Bile duct (tissue), 1 donor: ENCODE data around the genes RPL34 and CFI.

- PRO-cap = no peak
These were observed 2.1 kb downstream of the NPNT start for GRCh38 chr4:105897228-105897821.

DNA sequence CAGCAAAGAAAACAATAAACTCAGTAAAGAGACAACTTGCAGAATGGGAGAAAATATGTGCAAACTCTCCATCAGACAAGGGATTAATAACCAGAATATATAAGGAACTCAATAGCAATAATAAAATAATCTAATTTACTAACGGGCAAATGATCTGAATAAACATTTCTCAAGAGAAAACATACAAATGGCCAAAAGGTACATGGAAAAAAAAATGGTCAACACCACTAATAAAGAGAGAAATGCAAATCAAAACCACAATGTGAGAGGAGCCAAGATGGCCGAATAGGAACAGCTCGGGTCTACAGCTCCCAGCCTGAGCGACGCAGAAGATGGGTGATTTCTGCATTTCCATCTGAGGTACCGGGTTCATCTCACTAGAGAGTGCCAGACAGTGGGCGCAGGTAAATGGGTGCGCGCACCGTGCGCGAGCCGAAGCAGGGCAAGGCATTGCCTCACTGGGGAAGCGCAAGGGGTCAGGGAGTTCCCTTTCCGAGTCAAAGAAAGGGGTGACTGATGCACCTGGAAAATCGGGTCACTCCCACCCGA lies 196.2 kb downstream of the TBCK start:
- PRO-cap = no peak

- PRO-cap = bidirectional peak, plus-strand start at chr4:107825721, minus-strand start at chr4:107825587
These were observed 737 bp downstream of the SGMS2 start for GRCh38 chr4:107825451-107825886.

GRCh38 chr4:107868691-107869511 lies 44.2 kb downstream of the SGMS2 start:
- PRO-cap = no peak

GRCh38 chr4:107978532-107979083 lies 11.1 kb upstream of the HADH start:
- PRO-cap = no peak

- PRO-cap = no peak
These were observed 19.9 kb downstream of the HADH start for GRCh38 chr4:108009534-108010040.

GRCh38 chr4:108146344-108146706 lies 22.4 kb downstream of the LEF1 start:
- PRO-cap = no peak

- PRO-cap = bidirectional peak, plus-strand start at chr4:108620577, minus-strand start at chr4:108620395
These were observed at the start of gene RPL34 for GRCh38 chr4:108620142-108620750. Gene RPL34, plus strand, starts transcription at chr4:108620576.

GRCh38 chr4:109495059-109495577 lies 61.5 kb downstream of the SEC24B start:
- PRO-cap = no peak

- PRO-cap = no peak
These were observed 22.7 kb upstream of the MCUB start for GRCh38 chr4:109537296-109537742.

DNA sequence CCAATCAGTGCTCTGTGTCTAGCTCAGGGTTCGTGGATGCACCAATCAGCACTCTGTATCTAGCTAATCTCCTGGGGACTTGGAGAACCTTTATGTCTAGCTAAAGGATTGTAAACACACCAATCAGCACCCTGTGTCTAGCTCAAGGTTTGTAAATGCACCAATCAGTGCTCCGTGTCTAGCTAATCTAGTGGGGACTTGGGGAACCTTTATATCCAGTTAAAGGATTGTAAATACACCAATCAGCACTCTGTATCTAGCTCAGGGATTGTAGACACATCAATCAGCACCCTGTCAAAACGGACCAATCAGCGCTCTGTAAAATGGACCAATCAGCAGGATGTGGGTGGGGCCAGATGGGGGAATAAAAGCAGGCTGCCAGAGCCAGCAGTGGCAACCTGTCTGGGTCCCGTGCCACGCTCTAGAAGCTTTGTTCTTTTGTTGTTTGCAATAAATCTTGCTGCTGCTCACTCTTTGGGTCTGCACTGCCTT lies 2.0 kb upstream of the MCUB start:
- PRO-cap = no peak

DNA sequence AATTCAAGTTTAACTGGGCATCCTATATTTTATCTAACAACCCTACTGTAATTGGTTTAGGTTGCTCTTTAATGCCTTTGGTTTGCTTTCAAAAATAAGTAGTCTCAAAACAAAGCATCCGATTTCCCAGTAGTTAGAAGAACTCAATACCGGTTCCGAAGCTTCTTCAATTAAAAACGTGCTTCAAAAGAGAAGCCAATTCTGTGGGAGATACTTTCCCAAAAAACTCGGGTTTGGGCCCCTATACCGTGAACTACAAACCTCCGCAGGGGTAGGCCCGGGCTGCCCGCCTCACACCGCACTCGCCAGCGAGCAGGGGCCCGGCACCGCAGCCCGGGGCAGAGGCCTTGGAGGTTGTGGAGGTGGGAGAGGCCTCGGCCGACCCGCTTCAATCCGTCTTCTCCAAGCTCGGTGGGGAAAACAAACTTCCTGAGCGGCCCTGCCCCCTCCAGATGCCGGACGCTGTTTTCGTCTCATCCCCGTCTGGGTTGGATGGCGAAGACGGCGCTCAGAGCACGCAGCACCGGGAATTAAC lies 554 bp upstream of the MCUB start:
- PRO-cap = unidirectional peak, plus-strand start at position 301 of the sequence

DNA sequence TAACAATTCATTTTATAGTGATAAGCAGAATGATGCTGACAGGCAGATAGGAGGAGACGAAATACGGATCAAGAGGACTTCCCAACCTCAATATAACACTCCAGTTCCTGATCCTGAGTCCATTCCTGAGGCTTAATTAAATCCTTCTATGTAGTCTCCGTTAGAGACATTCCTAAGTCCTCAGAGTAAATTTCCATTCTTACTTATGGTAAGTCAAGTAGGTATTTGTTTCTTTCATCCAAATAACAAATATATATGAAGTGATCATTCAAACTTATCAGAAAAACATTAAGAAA lies 16.0 kb downstream of the MCUB start:
- PRO-cap = no peak

DNA sequence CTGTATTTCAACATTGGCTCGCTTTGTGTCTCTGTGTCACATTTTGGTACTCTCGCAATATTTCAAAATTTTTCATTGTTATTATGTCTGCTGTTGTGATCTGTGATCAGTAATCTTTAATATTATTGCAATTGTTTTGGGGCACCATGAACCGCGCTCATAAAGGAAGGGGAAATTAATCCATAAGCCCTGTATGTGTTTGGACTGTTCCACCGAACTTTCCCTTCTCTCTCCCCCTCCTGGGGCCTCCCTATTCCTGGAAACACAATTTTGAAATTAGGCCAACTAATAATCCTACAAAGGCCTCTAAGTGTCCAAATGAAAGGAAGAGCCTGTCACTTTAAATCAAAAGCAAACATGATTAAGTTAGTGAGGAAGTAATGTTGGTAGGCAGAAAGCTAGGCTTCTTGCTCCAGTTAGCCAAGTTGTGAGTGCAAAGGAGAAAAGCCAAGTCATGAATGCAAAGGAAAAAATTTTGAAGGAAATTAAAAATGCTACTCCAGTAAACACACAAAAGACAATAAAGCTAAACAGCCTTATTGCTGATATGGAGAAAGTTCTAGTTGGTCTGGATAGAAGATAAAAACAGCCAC lies 722 bp upstream of the CASP6 start:
- PRO-cap = no peak

DNA sequence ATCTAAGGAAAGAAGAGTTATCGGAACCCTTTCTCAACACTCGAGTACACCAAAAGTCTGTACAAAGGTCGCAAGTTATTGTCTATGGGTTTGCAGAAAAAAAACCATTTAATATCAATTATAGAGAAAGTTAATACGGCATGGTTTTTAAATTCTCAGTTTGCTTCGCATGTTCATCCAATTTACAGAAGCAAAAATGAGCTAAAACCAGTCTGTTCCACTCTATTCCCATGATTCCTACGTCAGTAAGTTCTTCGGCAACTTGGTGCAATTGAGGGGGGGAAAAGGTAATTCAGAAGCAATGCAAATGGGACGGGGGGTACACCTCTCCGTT lies 851 bp downstream of the PLA2G12A start:
- PRO-cap = no peak

DNA sequence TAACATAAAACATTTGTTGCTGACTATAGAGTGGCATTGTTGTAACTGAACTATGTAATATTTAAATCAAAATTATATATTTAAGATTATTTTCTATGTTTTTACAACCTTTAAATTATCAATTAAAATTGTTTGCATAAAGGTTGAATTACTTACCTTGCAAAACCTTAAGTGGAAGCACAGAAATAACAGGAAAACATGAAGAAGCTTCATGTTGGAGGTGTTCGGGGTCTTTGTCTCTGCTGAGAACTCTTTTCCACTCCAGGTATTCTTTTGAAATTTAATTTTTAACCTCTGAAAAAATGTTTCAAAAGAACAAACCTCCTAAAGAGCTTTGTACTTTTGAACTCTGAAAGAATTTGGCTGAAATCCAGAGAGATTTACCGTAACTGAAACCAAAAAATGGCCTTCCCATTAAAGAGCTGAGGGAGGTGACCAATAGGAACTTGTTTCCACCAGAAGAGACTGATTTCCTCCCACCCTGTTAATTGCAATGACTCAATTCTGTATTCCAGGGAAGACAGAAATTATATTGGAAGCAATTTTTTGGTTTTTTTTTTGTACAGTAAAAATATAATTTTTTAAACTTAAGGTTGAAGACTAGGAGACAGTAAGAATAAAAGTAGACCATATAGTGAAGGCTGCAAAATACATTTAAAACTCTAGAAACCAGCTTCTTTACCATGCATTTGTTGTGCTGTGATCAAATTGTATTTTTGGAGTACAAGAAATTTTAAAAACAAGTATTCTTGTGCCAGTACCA lies at the start of gene CFI:
CFI (minus strand) TSS at position 241 of the 763 bp plus-strand sequence.
- PRO-cap = no peak

GRCh38 chr4:110196587-110196984 lies 1.8 kb downstream of the ELOVL6 start:
- PRO-cap = bidirectional peak, plus-strand start at chr4:110196921, minus-strand start at chr4:110196770

DNA sequence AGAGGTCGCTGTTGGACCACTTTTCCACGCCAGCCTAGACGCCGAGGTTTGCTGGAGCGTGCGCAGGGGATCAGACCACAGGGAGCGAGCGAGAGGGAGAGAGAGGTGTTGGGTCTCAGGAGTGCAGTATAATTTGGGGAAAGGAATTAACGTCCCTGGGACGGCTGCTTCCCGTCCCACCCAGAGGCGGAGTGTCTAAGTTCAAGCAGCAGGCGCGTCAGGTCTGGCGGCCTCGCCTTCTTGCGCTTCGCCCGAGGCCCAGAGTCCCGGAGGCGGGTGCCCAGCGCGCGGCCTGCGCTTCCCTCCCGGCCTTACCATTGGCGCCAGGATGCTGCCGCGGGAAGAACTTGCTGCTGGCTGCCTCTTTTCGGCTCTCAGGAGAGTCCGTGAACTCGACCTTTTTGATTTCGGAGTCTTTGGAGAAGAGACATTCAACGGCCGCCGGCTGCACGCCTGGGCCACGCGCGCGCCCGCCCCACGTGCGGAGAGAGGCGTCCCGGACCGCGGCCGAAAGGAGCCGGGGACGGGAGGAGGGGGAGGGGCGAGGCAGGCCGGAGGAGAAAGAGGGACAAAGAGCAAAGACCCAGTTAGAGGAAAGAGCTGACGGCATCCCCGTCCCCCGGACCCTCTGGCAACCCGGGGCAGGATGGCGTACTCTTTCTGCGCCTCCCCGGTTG lies 9.3 kb upstream of the PITX2 start:
- PRO-cap = no peak

- PRO-cap = no peak
These were observed 13.5 kb upstream of the PITX2 start for GRCh38 chr4:110636363-110636811.

DNA sequence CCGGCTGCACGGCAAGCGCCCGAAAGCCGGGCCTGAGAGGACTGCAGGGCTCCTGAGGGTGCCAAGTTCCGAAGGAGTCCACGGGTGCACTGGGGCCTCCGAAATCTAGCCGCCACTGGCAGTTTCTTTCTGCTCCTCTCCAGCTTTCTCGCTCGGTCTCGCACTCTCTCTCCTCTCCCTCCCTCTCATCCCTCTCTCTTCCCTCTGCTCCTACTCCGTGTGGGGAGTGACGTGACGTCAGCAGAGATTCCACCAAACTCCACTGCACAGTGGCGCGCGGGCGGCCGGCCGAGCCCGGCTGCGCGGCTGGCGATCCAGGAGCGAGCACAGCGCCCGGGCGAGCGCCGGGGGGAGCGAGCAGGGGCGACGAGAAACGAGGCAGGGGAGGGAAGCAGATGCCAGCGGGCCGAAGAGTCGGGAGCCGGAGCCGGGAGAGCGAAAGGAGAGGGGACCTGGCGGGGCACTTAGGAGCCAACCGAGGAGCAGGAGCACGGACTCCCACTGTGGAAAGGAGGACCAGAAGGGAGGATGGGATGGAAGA lies 14.0 kb upstream of the PITX2 start:
- PRO-cap = no peak